Gastroesophageal sphincter (tissue), 4 donors: ENCODE measurements around a stretch of chr10.

- PRO-cap = no peak
- RAMPAGE, long total RNA, 4 experiments = no peak in any of the 4 experiments
Observed at GRCh38 chr10:124081307-124081713, 12.1 kb downstream of the CHST15 start.

GRCh38 chr10:124090206-124090556 is 3.2 kb downstream of the CHST15 start:
- PRO-cap = no peak
- RAMPAGE, long total RNA, 4 experiments = no peak in any of the 4 experiments

GRCh38 chr10:124091740-124092159 is 1.6 kb downstream of the CHST15 start:
- PRO-cap = bidirectional peak, plus-strand start at chr10:124091820, minus-strand start at chr10:124091682
- RAMPAGE, long total RNA, 4 experiments = no peak in any of the 4 experiments

DNA sequence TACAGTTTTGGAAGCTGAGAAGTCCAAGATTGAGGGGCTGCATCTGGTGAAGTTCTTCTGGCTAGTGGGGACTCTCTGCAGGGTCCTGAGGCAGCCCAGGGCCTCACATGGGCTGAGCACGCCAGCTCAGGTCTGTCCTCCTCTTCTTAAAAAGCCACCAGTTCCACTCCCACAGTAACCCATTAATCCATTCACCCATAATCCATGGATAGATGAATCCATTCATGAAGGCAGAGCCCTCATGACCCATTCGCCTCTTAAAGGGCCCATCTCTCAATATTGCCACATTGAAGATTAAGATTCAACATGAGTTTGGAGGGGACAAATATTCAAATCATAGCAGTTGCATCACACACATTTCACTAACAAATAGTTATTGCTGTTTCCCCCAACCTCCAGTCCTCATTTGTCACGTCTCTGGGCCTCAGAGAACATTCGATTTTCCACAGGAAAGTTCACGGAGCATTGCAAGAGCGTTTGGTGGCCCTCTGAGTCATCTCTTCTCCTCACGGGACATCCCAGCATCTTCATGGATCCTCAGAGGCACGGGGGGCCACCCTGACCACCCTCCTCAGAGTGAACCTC is 50.2 kb upstream of the CHST15 start:
- PRO-cap = no peak
- RAMPAGE, long total RNA, 4 experiments = no peak in any of the 4 experiments

DNA sequence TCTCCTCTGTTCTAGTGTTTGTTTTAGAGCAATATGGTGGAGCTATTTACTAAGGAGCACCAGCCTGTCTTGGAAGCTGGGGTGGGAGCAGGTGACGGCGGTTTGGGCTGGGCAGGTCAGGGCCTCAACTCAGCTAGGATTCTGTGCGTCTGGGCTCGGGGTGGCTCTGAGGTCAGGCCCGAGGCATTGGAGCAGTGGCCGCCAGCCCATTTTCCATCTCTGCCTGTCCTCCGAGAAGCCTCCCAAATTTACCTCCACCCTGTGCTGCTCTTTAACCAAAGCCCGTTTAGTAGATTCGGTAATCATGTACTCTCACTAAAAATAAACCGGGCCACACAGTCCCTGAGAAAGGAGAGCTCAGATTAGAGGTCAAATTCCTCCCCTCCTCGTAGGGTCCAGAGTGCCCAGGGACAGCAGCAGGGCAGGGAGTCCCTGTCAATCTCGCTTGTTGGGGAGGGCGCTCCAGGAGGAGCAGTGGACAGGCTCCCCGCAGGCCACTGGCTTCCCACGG is 88.7 kb upstream of the CHST15 start:
- PRO-cap = no peak
- RAMPAGE, long total RNA, 4 experiments = no peak in any of the 4 experiments

- PRO-cap = no peak
- RAMPAGE, long total RNA, 4 experiments = no peak in any of the 4 experiments
Observed at GRCh38 chr10:124197181-124198074, 104.0 kb upstream of the CHST15 start.

- PRO-cap = no peak
- RAMPAGE, long total RNA, 4 experiments = no peak in any of the 4 experiments
Observed at GRCh38 chr10:124535628-124536717, 74.3 kb downstream of the LHPP start.

DNA sequence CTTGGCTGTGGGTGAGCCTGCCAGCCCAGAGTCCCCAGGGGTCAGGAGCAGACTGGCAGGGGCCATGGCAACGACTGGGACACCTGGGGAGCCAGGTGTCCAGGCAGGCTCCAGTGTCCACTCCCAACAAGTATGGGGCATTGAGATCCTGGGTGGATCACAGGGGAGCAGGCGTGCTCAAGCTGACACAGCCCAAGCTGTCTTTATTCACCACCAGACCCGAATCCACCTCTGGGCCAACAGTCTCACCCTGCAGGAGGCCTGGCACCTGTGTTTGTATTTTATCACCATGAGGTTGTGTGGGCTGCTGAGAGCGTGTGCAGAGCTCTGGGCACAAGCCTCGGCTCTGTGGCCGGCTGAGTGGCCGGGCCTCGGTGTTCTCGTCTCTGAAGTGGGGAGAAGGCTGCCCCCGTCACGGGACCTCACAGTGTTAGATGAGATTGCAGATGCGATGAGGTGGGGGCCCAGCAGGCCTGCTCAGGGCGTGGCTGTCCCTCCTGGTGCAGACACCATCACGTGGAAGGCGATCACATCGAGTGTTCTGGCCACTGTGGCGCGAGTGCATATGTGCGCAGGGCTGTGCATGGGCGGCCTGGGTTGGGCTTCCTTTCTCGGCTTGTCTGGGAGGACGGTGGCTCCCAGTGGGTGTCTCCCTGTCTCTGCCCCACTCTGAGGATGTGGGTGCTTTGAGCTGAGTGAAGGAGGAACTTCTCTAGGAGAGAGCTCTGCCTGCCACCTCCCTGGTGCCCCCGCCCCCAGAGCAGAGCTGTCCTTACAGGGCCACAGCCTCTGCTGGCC is 82.9 kb downstream of the LHPP start:
- PRO-cap = no peak
- RAMPAGE, long total RNA, 4 experiments = no peak in any of the 4 experiments

DNA sequence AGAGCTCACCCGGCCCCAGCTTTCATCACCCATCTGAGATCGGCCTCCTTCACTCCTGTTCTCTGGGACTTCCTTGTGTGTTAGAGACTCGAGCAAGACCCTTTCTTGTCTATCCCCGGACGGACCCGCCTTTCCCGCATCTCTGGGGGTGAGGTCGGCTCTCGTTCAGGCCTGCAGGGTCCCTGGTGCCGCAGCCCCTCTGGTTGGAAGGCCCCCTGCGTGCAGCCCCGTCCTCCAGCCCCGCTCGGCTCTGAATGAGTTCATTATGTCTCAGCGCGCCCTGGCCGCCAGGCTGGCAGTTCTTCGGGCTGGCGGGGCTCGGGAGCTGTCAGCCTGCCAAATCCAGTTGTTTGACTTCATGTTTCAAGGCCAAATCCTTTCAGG is 128.0 kb downstream of the LHPP start:
- PRO-cap = unidirectional peak, minus-strand start at position 252 of the sequence
- RAMPAGE, long total RNA, 4 experiments = no peak in any of the 4 experiments

- PRO-cap = no peak
- RAMPAGE, long total RNA, 4 experiments = no peak in any of the 4 experiments
Observed at GRCh38 chr10:124606854-124607562, 137.2 kb downstream of the FAM53B start.

- PRO-cap = no peak
- RAMPAGE, long total RNA, 4 experiments = no peak in any of the 4 experiments
Observed at GRCh38 chr10:124612340-124613224, 131.6 kb downstream of the FAM53B start.

DNA sequence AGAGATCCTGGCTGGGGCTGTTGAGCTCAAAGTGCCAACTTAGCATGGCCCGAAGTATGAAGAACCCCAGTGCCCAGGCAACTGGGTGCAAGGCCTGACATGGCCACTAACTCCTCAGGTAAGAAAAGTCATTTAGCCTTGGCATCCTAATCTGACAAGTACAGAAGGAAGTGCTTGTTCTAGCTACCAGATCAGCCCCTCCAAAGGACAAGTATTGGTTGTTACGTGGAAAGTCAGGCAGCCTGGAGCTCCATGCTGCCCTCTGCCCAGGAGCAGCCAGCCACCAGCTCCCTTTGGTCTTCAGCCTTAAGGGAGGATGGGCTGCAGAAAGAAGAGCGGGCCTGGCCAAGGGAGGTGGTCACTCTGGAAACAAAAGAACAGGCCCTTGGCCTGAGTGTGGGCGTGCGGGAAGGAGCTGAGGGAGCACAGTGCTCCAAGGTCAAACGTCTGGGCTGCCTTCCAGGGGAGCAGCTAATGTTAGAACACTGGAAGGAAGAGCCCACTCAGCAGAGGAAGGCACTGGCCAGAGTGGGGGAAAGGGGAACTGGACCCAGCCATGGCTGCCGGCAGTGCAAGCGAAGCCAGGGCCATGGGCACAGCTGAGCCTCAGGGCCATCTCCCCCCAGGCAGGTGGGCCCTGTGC is 42.9 kb downstream of the FAM53B start:
- PRO-cap = no peak
- RAMPAGE, long total RNA, 4 experiments = no peak in any of the 4 experiments

DNA sequence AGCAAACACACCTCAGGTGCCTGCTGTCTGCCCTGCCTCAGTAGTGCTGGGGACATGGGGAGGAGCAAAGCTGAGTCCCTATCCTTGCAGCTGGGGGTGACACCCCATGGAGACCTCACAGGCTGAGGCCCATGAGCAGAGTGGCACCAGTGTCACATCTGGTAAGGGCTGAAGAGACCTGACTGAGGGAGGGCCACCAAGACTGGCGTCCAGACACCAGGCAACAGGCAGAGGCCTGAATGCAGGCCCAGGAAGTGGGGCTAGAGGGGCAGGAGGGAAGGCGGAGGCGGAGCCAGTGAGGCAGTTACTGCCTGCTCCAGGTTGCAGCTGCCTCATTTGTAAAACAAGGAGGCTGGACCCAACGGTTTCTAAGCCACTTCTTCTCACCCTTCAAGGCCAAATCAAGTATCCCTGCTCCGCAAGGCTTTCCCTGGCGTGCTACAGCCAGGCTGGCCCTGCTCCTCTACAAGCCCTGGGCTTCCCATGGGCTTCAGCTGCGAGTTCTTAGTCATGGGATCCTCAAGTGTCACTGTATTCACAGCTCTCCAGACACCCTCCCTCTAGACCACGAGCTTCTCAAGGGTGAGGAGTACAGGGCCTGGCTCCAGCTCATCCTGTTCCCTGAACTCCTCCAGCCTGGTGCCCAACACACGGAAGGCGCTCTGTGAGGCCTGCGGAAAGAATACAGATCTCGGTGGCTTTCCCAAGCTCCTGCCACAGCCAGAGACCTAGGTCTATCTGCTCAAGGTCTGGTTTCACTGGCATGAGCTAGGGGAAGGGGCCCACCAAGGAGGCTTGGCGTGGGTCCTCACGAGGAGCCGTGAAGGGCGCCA is 38.9 kb downstream of the FAM53B start:
- PRO-cap = no peak
- RAMPAGE, long total RNA, 4 experiments = no peak in any of the 4 experiments

DNA sequence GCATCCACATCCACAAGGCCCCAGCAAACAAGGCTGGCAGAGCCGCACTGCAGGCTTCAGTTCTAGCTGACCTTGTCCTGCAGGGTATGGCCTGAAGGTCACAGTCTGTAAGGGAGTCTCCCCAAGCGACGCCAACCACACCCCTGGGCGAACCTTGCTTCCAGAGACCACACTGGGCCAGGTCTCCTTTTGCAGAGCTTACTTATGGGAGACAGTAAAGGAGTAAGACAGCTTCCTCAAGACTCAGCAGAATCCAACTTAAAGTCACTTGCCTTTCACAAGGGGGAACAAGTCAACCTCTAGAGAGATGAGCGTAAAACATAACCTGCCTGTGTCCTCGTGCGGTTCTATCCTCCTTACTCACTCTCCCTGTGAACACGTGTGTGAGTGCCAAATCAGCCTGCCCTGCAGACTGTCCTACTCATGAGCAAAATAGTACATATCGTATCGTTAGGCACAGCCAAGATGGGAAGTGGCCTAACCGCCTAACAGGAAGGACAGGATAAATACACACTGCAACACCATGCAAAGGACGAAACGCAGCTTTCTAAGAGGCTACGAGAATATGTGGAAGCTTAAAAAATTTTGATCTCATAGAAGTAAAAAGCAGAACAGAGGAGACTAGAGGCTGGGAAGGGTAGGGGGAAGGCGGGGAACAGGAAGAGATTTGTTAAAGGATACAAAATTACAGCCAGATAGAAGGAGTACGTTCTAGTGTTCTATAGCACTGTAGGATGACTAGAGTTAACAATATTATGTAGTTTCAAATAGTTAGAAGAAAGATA is 22.6 kb downstream of the FAM53B start:
- PRO-cap = no peak
- RAMPAGE, long total RNA, 4 experiments = no peak in any of the 4 experiments

GRCh38 chr10:124727936-124728316 is 16.3 kb downstream of the FAM53B start:
- PRO-cap = no peak
- RAMPAGE, long total RNA, 4 experiments = no peak in any of the 4 experiments

GRCh38 chr10:124733835-124734609 is 10.2 kb downstream of the FAM53B start:
- PRO-cap = no peak
- RAMPAGE, long total RNA, 4 experiments = no peak in any of the 4 experiments

- PRO-cap = no peak
- RAMPAGE, long total RNA, 4 experiments = no peak in any of the 4 experiments
Observed at GRCh38 chr10:124739502-124739968, 4.6 kb downstream of the FAM53B start.

DNA sequence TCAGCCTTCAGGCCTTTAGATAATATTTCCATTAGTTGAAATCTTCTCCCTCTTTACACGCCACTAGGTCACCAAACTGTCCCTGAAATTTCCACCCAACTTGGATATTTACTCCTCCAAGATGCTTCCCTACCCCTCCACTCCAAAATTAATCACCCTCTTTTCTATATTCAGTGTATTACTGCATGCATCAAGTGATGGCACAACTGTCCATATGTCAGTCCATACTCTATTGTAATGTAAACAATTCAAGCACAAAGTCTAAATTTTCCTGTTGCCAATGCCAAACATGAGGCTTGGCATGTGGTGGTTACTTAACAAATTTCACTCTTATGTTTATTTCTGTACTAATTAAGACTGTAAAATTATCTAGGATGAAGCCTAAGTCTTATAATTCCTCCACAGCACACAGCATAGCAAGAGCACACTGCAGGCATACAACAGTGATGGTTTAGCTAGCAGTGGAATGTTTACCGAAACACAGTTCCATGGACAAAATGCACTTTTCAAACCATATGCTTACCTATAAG is 3.5 kb downstream of the EEF1AKMT2 start:
- PRO-cap = no peak
- RAMPAGE, long total RNA, 4 experiments = start-site peak on the minus strand in 1 of 4 experiments, centred at position 252 of the sequence, 6 reads per replicate

GRCh38 chr10:124986922-124988075 is 40.6 kb downstream of the CTBP2 start:
- PRO-cap = no peak
- RAMPAGE, long total RNA, 4 experiments = no peak in any of the 4 experiments

DNA sequence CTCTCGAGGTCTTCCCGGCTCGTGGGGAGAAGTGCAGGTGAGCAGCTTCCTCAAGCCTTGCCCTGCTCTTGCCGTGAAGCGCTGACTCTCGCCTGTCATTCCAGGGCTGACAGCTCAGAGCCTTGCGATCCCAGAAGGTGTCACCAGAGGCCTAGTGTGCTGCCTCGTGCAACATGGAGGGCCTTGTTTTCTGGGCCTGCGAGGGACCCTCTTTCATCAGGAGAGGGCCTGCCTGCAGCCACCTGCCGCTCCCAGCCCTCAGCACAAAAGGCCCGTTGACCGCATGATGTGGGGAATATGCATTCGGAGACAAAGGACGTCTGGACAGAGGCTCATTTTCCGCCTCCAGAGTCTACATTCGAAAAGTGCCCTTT is 27.3 kb downstream of the CTBP2 start:
- PRO-cap = no peak
- RAMPAGE, long total RNA, 4 experiments = no peak in any of the 4 experiments